Mesothelial cell of epicardium (in vitro differentiated cells): ENCODE results near the gene TLR1.

DNA sequence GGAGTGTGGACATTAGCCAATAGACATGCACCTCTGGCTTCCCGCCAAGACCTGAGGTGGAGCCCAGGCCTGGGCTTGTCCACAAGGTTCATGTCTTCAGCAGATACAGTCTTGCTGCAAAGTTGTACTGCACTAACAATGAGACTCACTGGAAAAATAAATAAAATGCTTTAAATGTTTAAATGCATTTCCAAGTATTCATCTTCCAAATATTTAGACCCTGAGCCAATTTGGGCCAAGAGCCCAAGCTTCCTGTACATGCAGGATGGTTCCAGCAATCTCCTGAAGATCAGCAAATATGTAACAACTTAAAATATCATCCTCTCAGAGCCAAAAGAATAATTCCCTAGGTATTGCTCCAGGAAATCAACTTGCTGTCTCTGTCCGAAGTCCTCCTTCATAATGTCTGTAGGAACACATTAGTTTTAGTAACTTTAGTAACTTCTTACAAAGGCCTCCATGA, 98.6 kb upstream of the KLF3 start:
- PRO-cap = no peak

GRCh38 chr4:38669060-38669695, 5.2 kb downstream of the KLF3 start:
- PRO-cap = no peak

DNA sequence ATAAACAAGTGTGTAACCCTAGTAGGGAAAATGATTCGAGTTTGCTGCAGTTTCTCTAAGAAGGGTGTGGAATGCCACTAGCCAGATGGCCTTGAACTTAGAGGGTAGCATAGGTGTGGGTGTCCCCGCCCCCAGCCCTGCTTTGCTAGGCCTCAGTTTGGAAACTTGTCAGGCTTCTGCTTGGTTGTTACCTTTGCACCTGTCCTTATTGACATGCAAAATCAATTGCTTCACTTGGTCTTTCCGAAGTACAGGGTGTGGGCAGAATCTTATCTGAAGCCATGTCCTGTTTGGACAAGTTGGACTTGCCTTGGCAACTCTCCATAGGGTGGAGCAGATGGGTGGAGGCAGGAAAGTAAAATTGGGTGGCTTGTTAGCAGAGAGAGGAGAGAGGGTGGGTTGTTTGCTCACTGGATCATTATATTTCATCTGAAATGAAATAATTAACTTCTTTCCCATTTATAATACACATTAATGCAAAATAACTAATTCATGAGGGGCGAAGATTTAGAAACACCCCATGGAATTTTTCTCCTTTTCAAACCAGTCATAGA, 9.6 kb downstream of the KLF3 start:
- PRO-cap = no peak

GRCh38 chr4:38677907-38678578, 14.0 kb downstream of the KLF3 start:
- PRO-cap = no peak

DNA sequence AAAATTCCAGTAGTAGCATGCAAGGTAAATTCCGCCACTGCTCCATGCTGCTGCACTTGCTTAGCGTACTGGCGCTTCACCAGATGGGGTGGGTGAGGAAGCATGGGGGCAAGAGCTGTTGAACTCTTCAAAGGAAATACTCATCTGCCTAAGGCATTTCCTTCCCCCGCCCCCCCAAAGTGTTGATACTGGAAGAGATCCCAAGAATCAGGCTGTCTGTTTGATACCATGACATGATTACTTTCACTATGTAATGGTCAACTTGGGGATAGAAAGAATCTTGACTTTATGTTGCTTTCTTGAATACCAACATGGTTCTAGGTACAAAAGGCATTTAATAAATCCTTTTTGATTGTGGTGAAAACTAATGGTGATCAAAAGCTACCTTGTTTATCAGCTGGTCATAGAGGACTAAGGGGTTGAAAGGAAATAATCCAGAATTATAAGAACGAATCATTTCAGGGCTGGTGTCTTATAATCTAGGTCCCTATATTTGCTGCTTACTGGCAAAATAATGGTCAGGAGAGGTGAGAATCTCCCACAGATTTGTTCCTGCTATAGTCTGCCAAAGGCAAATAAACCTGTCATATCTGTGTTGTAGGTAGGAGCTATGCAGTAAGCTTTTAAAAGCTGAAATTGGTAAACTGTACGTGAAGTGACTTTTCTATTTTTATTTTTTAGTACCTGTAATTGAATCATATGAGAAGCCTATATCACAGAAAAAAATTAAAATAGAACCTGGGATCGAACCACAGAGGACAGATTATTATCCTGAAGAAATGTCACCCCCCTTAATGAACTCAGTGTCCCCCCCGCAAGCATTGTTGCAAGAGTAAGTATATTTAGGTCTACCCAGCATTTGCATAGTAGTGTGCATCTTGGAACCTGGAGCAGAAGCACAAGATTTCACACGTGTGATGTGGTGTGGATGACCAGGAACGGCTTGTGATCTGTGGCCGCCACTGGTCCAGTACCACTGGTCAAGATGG, 25.3 kb downstream of the KLF3 start:
- PRO-cap = no peak

- PRO-cap = no peak
Measured at GRCh38 chr4:38743772-38744365, 38.9 kb downstream of the TLR10 start.

- PRO-cap = no peak
Measured at GRCh38 chr4:38804706-38805332, at the start of gene TLR1. TSS of gene TLR1 (minus strand) at chr4:38804791.

DNA sequence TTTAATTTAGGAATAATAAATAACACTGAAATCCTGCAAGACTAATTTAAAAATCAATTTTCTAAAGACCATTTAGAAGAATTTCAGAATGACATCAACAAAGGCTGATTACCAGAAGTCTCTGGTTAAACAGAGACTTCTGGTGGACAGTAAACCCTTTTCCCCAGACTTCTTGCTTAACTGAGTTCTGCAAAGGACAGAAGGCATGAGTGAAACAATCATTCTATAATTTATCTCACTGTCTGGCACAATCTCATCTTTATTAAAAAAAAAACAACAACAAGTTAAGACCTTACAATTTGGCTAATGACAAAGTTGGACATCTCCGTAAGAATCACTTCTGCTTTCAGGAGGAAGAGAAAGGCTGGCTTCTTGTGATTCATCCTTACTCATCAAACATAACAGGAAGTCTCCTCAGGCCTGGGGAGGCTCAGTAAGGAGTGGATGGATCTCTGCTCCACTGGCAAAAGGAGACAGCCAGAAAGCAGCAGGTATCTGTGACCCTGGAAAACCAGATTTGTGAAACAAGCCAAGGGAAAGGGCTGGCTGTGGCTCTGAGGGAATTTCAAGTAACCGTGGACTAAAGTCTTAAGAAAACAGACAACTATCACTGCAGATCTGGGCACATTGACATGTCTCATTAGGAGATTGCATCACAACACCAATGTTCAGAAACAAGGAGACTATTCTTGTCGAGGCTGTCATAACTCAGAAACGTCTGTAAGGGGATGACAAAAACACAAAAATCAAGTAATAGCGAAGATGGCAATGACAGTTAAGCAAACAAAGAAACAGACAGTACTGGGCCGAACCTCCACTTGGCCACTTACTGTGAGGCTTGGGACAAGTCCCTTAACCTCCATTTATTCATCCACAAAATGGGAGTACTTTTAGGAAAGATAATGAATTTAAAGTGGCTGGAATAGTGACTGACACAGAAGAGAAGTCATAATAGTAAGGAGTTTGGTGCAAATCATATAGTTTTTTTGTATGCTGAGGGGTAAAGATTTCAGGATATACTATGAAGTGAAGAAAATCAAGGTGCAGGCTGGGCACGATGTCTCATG, 1.1 kb upstream of the TLR6 start:
- PRO-cap = no peak

DNA sequence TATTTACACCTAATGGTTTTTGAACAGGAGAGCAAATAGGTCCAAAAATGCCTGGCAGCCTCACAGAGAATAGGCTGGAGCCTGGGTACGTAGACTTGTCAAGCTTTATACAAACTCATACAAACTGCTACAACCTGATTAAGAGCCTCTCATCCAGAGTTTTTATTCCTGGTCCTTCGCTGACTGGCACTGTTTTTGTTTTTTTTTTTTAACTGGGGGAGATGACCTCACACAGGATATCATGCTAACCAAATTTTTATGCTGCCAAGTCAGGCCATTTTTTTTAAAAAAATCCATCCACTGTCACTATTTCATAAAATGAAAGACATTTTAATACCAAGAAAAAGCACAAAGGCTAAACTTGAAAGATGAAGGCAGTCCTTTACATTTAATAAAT, 1.9 kb downstream of the FAM114A1 start:
- PRO-cap = no peak

- PRO-cap = no peak
Measured at GRCh38 chr4:38943386-38943777, 75.8 kb downstream of the FAM114A1 start.

GRCh38 chr4:38949248-38949523, 81.6 kb downstream of the FAM114A1 start:
- PRO-cap = no peak

DNA sequence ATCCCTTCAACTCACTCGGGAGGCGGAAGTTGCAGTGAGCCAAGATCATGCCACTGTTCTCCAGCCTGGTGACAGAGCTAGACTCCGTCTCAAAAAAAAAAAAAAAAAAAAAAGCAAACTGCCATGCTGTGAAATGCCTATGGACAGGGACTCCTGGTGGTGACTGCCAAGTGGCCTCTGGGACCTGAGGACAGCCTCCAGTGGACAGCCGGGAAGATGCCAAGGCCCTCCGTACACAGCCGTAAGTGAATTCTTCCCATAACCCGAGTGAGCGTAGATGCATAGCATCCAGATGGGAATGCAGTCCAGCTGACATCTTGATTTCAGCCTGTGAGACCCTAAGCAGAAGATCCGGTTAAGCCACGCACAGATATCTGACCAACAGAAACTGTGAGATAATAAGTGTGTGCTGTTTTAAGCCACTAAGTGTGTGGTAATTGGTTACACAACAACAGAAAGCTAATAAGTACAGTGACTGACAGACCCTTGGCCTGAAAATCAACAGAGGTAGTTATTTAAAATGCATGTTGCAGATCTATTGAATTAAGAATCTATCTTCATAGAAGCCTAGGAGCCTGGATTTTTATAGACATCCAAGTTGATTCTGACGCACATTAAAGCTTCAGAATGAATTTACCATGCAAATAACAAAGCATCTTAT, 55.9 kb downstream of the TMEM156 start:
- PRO-cap = no peak

DNA sequence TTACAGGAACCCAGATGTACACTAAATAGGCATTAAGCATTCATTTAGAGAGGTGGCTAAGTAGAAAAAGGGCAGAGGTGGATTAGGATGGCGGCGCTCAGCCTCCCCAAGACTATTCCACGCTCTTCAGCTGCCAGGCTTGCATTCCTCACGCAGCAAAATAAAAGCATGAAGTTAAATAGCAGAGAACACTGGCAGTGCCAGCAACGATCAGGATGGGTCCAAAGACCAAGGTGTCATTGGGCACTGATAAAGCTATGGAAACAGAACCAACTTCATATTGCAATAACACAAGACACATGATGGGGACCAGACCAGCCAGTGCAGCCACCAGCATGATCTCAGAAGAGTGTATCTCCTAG, 42.0 kb downstream of the TMEM156 start:
- PRO-cap = no peak

DNA sequence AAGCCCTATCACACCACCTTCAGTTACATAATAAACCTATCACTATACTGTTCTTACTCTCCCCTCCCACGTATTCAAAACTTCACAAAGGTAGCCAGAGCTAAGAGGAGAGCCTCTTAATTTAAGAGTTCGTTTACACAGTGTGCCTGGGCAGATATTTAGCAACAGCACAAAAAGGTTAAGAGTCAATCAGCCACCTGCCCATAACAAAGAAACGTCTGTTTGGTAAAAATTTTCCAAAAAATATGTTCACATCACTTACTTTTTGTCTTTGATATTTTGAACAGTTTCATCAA, 25.0 kb downstream of the RFC1 start:
- PRO-cap = no peak

GRCh38 chr4:39507137-39507866, 19.9 kb downstream of the UGDH start:
- PRO-cap = no peak

GRCh38 chr4:39698469-39698945, 571 bp downstream of the UBE2K start:
- PRO-cap = unidirectional peak, minus-strand start at chr4:39698552

GRCh38 chr4:39848485-39848995, 129.2 kb downstream of the PDS5A start:
- PRO-cap = no peak

DNA sequence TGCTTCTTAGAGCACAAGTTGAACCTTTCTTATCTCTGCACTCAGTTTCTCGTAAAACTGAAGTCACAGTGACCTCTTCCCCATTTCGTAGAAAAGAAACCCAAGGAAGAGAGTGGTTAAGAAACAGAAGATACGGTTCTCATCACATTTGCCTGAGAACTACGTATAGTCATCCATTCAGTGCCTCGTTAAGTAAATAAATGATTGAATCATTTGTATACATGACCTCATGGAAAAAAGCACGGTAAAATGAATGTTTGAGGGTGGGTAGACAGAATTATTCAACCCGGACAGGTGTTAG, 4.1 kb downstream of the RHOH start:
- PRO-cap = no peak

DNA sequence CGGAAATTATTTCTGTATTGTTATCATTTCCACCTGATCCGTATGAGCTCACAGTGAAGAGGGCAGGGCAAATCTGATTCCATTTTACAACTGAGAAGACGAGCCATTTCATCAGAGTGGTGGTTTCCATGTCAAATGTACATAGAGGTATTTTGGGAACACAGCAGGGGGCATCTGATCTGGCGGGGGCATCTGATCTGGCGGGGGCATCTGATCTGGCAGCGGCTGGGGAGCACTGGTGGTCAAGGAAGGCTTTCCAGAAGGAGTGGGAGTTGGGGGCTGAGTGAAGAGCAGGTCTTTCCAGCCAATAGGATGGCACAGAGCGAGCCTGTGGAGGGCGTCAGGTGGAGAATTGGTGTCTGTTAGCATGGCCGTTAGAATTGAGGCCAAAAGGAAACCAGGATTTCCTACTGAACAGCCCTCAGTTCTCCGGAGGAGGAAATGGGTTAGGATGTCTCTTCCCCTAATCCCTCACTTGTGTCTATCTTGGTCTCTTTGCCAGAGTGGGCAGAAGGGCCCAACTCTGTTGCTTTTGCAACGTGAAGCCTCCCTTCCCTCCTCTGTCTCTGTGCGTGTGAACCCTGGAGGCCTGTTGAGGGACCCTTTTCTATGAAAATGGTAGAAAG, 41.3 kb downstream of the RHOH start:
- PRO-cap = no peak

DNA sequence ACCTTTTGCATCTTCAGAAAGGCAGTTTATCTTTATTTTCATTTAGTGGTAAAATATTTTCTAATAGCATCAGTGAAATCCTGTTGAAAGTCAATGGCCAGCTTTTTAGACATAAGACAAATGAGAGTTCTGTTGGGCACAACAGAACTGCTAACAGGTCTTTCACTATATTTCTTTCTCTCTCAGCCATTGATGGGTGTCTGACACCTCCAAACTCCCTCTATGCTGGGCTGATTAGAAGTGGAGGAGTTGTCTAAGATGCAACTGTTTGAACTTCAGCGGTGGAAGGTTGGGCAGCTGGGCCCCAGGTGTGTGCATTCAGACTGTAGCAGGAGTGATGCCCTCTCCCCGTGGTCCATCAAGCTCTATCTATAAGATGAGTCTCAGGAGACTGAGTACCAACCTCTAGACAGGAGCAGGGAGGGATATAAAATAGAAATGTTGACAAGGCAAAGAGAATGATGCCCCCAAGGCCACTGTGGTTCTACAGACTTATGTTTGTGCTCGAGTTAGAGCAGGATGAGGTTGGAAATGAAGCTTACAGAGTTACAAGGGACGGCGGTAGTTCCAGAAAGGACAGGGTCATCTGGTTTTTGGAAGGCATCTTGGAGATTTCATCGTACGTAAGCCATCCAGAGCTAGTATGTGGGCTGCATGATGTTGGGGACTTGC, 28.1 kb upstream of the CHRNA9 start:
- PRO-cap = no peak